ENCODE measurements around the genes ADI1, COLEC11, CMPK2 and RSAD2.

DNA sequence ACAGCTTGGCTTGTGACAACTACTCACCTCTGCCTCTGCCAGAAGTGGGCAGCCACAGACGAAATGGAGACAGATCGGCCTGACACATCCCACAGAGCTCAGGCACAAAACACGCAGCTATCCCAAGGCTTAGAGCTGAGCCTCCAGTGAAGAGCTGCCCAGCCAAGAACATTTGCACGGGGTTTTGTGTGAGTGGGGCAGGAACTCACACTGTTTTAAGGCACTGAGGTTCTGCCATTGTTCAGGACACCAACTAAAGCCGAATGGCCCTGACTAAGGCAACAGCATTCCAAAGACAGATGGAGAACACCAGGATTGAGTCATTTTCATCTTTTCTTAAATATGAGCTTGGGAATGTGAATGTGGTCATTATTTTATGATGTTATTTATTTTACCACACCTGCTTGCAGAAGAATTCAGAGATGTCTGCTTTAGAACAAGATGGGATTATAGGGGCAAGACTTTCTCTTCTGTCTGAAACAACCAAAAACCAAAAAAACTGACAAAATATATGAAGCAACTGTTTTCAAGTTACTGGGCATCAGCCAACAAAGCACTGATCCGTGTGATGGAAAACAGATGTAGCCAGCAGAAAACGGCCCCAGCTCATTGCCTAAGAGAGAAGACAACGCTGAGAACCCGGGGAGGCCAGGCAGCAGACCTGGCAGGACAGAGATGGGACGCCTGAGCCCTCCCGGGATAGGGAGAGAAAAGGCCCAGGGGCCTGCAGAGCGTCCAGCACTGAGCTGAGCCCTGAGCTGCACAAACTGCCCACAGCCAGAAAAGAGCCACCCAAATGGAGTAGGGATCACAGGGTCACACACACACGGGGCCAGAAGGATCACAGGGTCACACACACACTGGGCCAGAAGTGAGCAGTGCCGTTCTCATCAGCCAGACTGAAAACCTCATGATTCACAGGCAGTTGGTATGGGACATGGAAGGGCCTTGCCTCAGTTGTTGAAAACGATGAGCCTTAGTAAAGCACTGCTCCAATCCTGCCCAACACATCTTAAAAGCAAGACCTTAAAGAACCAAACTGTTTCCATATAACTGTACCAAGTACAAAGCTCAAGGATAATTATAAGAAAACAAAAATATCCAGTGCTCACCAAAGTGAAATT lies 12.4 kb downstream of the PXDN start:
- PRO-cap: no peak
- RAMPAGE, long total RNA, 3 experiments: no peak in any of the 3 experiments

DNA sequence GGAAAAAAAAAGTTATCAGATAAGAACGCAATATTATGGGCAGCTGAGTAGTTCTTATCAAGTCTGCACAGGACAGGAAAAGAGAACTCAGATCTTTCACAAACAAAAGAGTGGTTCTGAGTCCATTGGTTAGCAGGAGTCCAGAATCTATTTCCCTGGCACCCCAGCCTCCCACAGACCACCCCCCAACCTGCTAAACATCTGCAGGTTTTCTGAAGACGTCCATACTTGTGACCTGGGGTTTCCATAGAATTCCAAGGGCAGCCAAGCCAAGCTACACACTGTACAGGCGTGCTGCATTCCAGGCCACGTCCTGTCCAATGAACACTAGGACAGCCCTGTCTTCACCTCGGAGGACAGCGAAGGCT lies 167.0 kb upstream of the PXDN start:
- PRO-cap: no peak
- RAMPAGE, long total RNA, 3 experiments: no peak in any of the 3 experiments

GRCh38 chr2:2613291-2613972 lies 282.4 kb upstream of the MYT1L start:
- PRO-cap: bidirectional peak, plus-strand start at chr2:2613654, minus-strand start at chr2:2613432
- RAMPAGE, long total RNA, 3 experiments: no peak in any of the 3 experiments

DNA sequence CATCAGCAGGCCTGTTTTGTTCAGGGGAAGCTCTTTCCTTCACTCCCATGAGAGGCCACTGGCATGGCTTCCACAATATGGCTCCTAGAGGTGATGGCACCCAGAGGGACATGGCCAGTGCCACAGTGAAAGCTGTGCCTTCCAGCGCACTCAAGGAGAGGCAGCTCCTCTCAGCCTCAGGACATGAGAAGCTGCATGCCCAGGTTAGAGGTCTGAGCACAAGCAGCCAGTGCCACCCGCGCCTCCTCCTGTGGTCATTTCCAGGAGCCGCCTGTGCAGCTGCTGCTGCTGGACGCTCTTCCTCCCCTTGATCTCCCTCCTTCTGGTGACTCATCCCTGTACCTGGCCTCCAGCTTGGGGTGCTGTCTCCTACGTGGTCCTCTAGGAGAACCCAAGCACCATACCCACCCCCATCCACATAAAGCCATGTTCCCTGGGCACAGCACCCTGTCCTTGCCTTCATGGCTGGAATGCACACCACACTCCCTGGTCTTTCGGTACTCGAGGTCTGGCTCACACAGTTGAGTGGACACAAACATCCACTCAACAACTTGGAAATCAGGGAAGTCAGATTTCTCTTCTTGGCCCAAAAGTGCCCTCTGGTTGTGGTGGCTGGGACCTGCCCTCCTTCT lies 96.9 kb downstream of the EIPR1 start:
- PRO-cap: no peak
- RAMPAGE, long total RNA, 3 experiments: no peak in any of the 3 experiments

DNA sequence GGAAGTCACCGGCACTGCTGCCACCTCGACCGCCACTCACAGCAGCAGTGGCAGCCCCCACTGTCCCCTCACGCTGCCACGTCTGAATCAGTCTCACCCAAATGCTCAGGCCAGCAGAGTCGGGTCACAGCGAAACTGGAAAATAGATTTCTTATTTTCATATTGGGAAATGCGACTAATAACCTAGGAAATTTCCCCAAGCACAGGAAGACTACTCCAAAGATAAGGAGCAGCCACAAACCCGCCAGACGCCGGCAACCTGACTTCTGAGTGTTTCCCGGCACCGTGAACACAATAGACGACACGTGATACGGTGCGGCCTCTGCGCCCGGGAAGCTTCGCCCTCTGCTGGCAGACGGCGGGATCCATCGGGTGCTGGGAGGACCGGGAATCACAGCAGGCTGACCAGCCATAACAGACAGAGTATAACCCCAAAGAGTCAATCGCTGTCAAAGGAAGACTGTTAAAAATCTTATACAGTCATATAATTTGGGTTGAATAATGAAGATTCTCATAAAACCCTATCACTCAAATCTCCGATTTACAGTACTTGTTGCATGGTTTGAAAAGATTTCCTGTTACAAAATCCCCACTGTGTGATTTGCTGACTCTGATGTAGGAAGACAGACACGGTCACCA lies 74.1 kb downstream of the EIPR1 start:
- PRO-cap: unidirectional peak, minus-strand start at position 268 of the sequence
- RAMPAGE, long total RNA, 3 experiments: no peak in any of the 3 experiments

DNA sequence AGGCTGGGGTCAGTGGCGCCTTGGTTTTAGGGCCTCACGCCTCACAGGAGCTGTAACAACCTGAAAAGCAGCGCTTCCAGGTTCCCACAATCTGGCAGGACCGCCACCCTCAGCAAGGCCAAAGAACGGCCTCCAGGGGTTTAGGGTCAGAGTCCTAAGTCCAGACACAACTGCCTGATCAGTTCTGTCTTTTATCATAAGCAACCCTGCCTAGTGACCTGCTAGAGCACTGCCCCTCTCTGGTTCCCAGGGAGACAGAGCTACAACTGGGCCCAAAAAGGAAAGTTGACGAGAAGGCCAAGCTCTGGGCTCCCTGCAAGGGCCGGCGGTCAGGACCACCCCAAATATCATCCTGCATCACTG lies 52.8 kb downstream of the EIPR1 start:
- PRO-cap: no peak
- RAMPAGE, long total RNA, 3 experiments: no peak in any of the 3 experiments

DNA sequence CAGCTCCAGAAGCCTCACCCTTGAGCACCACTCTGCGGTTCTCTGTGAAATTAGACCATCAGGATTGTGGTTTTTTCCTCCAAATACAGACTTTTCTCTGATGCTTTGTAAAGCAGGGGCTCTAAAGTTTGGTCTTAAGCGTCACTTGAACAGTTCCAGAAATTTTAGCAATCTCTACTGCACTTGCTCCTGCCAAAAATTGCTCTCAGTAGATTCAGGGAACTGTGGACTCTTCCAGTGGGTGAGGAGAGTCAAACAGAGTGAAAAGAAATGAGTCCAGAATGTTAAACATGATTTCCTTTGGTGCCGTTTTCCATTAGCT lies 68.7 kb downstream of the TRAPPC12 start:
- PRO-cap: no peak
- RAMPAGE, long total RNA, 3 experiments: no peak in any of the 3 experiments

DNA sequence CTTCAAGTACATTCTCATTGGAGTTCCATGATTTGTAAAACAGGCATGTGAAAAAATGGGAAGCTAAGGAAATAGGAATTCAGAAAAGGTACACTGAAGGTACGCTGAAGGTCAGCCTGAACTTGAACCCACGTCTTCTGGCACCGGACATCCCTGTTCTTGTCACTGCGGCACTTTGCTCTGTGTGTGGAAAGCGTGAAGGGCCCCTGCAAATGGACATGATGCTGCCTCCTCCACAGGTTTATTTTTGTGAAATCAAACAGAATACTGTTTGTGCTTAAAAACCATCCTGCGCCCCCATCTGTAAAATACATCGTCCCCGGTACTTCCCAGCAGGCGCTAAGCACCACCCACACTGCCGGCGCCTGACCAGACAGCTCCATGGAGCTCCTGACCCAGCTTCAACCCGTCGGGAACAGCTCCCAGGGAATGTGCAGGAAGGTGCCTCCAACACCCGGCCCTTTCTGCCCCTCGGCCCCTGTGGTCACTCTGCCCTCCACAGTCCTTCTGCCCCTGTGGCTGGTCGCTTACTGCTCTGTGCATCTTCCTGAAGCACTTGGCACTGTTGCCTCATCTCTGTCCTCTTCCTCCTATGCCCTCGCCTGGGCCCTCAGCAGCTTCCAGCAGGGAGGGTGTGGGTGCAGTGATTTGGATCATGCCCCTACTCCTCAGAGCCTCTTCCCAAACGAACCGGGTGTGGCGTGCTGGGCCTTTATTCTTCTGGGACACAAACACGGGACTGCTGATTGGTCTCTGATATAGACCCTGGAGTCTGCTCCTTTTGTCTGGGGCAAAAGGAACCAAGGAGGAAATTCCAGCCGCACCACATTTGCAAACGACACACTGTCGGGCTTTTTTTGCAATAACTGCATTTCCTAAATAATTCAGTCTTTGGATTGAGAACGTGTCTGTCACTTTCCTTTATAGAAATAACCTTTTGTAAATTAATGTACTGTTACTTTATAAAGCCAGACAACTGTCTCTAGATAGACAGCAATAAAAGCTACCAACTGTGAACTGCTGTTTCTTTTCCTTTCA lies 66.1 kb downstream of the ADI1 start:
- PRO-cap: no peak
- RAMPAGE, long total RNA, 3 experiments: no peak in any of the 3 experiments

DNA sequence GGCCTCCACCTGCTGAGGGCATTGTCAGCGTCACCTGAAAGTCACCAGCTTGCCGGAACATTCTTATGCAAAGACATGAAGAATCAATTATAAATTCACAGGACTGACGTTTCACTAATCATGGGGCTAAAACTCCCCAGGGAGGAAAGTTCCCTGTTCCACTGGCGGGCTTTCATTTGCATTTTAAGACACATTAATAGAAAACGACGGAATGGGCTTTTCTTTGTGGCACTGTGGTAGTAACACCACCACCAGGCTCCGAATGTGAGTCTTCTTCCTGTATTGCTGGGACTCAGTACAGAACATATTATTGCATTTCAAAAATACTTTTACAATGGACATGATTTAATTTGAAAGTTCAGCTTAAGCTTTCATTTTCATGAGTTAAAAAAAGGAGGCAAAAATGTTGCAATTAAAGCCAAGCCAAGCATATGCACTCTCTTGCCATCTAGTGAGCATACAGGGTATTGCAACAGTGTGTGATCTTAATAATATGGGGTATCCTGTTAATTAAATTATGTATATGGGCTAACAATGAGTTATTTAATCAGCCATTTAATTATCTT lies 57.3 kb downstream of the ADI1 start:
- PRO-cap: no peak
- RAMPAGE, long total RNA, 3 experiments: no peak in any of the 3 experiments

- PRO-cap: no peak
- RAMPAGE, long total RNA, 3 experiments: no peak in any of the 3 experiments
Observed at GRCh38 chr2:3515550-3515949, 3.8 kb downstream of the ADI1 start.

DNA sequence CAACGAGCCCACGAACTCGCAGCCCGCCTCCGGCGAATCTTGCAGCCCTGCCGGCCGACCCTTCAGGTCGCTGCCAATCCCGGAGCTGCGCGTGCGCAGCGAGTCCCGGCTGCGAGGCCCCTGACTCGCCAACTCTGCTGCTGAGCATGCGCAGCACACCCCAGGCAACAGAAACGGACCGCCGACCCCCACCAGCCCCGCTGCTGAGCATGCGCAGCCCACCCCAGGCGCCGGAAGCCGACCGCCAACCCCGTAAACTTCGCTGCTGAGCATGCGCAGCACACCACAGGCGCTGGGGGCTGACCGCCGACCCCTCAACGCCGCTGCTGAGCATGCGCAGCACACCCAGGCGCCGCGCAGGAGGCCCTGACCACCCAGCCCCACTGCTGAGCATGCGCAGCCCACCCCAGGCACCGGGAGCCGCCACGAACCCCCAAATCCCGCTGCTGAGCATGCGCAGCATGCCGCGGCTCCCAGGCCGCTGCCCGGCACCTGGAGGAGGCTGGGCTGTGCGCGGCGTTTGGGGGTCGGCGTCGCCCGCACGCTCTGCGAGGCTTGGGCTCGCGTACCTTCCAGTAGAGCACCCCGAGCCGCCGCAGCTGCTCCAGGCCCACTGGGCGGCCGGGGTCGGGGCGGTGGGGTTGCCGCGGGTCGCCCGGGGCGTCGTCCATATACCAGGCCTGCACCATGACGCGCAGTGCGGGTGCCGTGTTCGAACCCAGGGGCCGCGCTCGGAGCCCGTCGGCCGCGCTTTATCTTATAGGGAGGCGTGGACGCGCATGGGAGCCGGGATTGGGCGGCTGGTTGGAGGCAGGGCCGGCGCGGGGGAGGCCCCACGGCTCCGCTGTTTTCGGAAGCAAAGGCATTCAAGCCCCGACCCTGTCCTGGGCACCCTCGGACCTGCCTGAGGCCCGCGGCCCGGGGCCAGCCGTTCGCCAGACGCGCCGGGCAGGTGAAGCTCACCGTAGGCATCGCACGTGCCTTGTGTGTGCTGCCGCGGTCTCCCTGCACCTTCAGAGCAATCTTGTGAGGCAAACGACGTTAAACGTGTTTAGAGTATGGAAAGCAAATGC lies at the start of gene ADI1:
TSS of gene ADI1 (minus strand) at position 733 of the 1,073 bp plus-strand sequence.
- PRO-cap: bidirectional peak, plus-strand start at position 462 of the sequence, minus-strand start at position 87 of the sequence; bidirectional peak, plus-strand start at position 865 of the sequence, minus-strand start at position 733 of the sequence
- RAMPAGE, long total RNA, 3 experiments: start-site peak on the minus strand in 3 of 3 experiments, centred at positions 727 to 732 of the sequence, 502 to 1,705 reads per replicate

GRCh38 chr2:3545656-3546422 lies 12.3 kb downstream of the RNASEH1 start:
- PRO-cap: no peak
- RAMPAGE, long total RNA, 3 experiments: no peak in any of the 3 experiments

GRCh38 chr2:3594864-3595306 lies at the start of gene COLEC11:
Gene COLEC11 (plus strand): TSS chr2:3595112.
- PRO-cap: no peak
- RAMPAGE, long total RNA, 3 experiments: start-site peak on the plus strand in 2 of 3 experiments, at chr2:3595052-3595143 at its widest, 5 to 8 reads per replicate

DNA sequence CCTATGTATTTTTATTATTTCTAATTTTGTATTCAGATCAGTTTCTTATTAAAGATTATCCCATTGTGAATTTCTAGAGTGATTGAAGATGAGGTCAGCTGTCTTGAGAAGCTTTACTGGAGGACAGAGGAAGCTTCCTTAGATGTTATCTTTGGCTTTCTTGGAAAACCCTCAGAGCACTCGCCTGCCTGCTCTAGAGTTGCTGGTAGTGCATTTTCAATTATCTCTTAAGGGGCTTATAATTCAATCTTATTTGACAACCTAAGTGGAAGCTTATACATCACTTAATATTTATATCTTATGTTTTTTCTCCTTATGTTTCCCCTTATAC lies 429.5 kb downstream of the DCDC2C start:
- PRO-cap: no peak
- RAMPAGE, long total RNA, 3 experiments: no peak in any of the 3 experiments

DNA sequence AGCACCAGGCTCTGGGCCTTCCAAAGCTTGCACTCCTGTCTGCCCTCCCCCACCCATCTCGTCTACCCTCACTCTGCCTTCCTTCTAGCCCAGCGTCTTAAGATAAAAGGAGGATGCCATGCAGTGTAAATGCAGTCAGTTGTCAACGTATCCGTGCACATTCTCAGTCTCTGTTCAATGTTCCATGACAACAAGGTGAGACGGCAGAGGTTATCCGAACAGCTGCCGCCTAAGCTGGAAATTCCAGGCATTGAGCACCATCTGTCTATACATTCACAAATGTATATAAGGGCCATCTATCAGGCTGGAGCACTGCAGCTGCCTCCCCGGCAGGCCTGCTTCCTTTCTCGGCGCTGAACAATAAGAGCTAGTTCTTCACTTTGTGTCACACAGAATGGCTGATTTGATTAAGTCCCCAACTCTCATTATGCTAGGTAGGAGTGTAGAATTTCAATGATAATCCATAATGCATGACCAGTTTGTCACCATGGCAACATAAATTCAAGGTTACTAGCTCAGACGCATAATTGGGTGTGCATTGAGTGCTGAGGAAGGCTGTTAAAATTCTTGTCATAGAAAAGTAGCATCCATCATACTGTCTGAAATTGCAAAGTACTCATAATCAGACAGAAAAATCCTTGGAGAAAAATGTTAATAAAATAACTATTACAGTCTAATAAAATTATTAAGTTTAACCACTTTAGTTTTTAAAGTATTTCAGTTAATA lies 282.2 kb upstream of the SOX11 start:
- PRO-cap: no peak
- RAMPAGE, long total RNA, 3 experiments: no peak in any of the 3 experiments

- PRO-cap: no peak
- RAMPAGE, long total RNA, 3 experiments: no peak in any of the 3 experiments
Observed at GRCh38 chr2:5691144-5692317, 653 bp upstream of the SOX11 start.

DNA sequence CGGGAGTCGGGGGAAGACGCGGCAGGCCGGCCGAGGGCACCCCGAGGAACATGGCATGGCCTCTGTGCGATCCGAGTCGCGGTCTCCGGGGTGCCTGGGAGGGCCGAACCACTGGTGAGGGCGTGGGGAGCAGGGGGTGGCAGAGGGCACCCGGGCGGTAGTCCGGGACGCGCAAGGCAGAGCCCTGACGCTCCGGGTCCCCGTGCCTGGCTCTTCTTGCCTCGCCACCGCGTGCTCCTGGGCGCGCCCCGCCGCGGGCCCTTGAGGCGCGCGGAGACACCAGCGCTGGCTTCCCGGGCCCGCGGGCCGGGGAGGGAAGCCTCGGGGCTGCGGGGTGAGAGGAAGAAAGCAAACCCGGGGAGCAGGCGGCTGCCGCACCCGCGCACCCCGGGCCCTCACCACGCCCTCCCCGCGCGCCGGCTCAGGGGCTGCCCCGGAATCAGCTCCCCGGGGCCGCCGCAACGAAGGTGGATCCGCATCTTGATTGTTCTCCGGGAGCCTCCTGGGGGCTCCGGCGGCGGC lies 4.3 kb downstream of the SOX11 start:
- PRO-cap: no peak
- RAMPAGE, long total RNA, 3 experiments: no peak in any of the 3 experiments

GRCh38 chr2:6865082-6866164 lies at the start of gene CMPK2:
Gene CMPK2 (minus strand): TSS chr2:6865907.
- PRO-cap: bidirectional peak, plus-strand start at chr2:6865817, minus-strand start at chr2:6865664
- RAMPAGE, long total RNA, 3 experiments: no peak in any of the 3 experiments

DNA sequence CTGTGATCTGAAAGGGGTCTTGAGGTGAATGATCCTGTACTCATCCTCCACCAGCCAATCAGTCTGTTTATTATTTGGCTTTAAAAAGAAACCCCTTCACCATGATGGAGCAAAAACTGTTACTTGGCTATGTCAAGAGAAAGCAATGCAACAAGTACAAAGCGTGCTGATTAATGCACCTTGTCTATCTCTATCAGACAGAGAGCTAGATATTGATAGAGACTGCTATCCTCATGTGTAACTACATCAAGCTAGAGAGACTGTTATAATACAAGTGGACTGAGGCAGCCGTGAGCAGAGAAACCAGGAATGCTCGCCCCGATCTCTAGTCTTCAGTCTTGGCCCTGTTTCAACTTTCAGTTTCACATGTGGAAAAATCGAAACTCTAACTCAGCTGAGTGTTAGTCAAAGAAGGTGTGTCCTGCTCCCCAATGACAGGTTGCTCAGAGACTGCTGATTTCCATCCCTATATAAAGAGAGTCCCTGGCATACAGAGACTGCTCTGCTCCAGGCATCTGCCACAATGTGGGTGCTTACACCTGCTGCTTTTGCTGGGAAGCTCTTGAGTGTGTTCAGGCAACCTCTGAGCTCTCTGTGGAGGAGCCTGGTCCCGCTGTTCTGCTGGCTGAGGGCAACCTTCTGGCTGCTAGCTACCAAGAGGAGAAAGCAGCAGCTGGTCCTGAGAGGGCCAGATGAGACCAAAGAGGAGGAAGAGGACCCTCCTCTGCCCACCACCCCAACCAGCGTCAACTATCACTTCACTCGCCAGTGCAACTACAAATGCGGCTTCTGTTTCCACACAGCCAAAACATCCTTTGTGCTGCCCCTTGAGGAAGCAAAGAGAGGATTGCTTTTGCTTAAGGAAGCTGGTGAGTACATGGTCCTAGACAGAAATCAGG lies at the start of gene RSAD2:
TSS of gene RSAD2 (plus strand) at position 500 of the 899 bp plus-strand sequence.
- PRO-cap: no peak
- RAMPAGE, long total RNA, 3 experiments: no peak in any of the 3 experiments

DNA sequence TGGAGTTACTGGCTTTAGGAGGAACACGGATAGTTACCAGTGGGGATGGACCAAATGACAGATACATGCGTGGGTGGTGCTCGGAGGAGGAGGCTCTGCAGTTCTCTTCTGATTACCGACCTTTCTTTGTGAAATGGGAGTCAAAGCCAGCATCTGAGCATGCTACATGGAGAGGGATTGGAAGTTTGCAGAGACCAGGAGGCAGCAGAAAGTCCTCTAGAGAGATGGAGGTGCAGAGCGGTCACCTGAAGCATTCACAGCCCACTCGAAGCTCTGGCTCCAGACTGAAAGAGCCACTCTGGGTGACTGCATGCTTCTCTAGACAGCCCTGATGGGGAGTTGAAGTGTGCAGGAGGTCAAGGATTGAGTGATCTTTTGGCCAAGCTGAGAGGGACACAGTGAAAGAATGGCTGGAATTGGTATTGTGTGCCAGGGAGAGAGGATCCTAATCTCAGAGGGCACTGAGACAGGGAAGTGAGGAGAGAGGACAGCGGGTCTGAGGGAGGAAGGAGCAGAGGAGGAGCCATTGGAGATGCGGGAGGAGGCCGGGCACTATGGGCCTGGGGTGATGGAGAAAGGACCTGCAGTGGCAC lies 26.5 kb downstream of the RNF144A start:
- PRO-cap: no peak
- RAMPAGE, long total RNA, 3 experiments: no peak in any of the 3 experiments